AG04449 (cell line): ENCODE results near the genes SRD5A3, NMU, CEP135 and AASDH.

DNA sequence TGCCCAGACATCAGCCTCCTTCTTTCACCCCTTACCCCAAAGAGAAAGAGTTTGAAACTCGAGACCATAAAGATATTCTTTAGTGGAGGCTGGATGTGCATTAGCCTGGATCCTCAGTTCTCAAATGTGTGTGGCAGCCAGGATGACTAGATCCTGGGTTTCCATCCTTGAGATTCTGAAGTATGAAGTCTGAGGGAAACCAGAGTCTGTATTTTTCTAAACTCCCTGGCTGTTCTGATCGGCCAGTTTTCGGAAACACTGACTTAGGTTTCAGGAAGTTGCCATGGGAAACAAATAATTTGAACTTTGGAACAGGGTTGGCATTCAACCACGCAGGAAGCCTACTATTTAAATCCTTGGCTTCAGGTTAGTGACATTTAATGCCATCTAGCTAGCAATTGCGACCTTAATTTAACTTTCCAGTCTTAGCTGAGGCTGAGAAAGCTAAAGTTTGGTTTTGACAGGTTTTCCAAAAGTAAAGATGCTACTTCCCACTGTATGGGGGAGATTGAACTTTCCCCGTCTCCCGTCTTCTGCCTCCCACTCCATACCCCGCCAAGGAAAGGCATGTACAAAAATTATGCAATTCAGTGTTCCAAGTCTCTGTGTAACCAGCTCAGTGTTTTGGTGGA, 67.5 kb downstream of the PDGFRA start:
- RRBS = no CpG with 5 or more reads among the region's 8 CpGs

DNA sequence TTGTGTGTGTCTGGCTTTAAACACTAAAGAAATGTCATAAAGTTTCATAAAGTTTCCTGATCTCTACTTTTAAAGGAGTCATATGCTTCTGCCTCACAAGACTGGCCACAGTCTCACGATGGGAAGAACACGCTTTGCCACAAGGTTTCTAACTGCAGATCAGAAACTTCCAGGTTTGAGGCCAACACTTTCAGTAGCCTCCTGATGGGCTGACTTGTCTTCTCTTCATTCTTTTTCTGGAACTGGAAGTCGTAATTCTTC, 67.0 kb upstream of the KIT start:
- RRBS = no CpG with 5 or more reads among the region's 3 CpGs

GRCh38 chr4:54632917-54633425, 24.8 kb upstream of the KIT start:
- RRBS = no CpG with 5 or more reads among the region's 16 CpGs

DNA sequence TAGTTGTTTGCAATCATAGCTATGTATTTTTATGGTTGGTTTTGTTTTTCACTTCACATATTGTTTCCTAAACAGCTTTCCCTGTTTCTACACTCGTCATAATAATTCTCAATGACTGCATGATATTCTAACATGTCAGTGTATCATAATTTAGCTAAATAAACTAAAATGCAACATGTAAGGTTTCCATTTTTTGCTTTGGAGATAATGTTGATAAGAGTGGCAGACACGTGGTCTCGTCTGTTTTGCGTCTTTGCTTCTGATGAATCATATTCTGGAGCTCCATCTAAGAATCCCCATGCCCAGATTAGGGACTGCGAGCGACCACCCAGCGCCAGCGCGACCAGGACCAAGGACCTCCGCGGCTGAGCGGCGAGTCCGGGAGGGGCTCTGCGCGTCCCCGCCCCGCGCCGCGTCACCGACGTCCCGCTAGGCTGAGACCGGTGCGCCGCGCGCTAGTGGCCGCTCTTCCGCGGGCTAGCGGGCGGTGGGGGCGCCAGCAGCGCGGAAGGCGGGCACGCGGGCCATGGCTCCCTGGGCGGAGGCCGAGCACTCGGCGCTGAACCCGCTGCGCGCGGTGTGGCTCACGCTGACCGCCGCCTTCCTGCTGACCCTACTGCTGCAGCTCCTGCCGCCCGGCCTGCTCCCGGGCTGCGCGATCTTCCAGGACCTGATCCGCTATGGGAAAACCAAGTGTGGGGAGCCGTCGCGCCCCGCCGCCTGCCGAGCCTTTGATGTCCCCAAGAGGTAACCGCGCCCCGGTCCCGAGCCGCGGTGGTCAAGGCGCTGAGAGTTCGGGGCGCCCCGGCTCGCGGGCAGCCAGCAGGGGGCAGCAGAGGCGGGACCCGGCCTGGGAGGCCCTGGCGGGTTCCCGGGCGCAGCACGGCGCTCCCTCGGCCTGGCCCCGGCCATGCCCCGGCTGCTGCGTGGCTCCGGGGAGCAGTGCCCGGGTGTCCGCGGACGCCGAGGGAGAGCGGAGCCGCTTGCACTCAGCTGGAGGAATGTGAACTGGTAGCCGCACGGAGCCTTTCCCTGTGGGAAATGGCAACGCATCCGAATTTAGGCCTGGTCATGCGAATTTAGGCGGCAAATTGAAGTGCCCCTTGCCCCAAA, at the start of gene SRD5A3:
TSS of gene SRD5A3 (plus strand) at position 432 of the 1,113 bp plus-strand sequence.
- RRBS = 3% methylated on average over 24 of the region's 100 CpGs

DNA sequence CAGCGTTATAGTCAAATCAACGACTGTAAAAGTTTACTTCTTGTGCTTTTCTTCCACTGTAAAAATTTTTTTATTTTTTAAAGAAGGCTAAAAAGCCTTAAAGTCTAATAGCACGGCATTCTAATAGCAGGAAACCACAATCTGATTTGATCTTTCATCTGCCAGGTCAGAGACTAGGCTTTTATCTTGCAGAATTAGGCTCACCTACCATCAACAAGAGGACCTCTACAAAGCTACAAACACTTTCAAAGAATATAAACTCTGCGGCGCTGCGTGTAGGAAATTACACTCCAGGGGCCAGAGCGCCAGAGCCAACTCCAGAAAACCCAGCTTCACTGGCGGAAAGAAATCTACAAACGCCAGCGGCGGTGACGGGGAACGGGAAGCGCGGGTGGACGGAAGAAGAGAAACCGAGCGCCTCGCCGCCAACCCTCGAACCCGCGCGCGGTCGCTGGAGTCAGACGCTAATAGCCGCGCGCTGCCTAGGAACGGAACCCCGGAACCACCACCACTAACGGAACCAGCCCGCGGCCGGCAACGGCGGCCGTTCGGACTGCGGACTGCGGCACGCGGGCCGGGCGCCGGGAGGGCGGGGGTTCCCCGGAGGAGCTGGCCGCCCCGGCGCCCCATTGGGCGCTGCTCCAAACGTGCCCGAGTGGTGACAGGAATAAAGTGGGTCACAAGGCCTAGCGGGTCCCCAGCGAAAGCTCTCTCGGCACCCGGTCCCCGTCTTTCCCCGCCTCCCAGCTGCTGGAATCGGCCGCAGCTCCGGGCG, 1.1 kb downstream of the CLOCK start:
- RRBS = 1% methylated on average over 28 of the region's 65 CpGs

DNA sequence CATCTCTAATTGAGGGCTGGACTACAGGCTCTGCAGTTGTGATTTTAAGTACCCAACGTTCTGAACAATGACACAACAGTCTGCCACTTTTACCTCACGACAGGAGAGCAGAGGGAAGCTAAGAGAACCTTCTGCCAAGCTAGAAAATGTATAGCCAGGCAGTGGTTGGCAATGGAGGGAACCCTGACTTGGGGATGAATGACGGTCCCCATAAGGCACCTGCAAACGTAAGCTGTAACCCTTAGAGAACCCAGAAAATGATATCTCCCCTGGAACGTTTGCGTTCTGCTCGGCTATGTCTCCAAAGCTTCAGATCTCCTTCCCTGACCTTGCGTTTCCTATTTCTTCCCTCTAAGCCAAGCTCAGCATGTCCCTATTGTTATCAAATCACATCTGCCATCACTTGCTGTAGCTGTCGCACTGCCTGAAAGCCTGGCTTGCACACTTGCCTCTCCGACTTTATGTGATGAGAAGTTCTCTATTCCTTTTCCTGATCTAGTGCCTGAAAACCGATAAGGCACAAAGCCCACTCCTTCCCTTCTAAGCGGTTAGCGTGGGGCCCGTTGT, 1.0 kb downstream of the NMU start:
- RRBS = no CpG with 5 or more reads among the region's 14 CpGs

- RRBS = 2% methylated on average over 32 of the region's 79 CpGs
Measured at GRCh38 chr4:55635566-55636560, at the start of gene NMU. Gene NMU (minus strand): TSS chr4:55636298.

DNA sequence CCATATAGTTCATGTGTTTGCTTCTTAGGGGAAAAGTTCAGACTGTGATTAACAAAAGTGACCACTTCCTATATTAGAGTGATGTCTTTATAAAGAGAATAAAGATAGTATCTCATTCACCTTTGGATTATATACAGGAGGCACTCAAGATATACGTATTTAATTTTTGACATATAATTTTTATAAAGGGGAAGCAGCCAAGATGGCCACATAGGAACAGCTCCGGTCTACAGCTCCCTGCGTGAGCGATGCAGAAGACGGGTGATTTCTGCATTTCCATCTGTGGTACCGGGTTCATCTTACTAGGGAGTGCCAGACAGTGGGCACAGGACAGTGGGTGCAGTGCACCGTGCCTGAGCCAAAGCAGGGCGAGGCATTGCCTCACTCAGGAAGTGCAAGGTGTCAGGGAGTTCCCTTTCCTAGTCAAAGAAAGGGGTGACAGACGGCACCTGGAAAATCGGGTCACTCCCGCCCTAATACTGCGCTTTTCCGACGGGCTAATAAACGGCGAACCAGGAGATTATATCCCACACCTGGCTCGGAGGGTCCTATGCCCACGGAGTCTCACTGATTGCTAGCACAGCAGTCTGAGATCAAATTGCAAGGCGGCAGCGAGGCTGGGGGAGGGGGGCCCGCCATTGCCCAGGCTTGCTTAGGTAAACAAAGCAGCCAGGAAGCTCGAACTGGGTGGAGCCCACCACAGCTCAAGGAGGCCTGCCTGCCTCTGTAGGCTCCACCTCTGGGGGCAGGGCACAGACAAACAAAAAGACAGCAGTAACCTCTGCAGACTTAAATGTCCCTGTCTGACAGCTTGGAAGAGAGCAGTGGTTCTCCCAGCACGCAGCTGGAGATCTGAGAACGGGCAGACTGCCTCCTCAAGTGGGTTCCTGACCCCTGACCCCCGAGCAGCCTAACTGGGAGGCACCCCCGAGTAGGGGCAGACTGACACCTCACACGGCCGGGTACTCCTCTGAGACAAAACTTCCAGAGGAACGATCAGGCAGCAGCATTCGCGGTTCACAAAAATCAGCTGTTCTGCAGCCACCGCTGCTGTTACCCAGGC, 11.6 kb upstream of the EXOC1 start:
- RRBS = no CpG with 5 or more reads among the region's 32 CpGs

DNA sequence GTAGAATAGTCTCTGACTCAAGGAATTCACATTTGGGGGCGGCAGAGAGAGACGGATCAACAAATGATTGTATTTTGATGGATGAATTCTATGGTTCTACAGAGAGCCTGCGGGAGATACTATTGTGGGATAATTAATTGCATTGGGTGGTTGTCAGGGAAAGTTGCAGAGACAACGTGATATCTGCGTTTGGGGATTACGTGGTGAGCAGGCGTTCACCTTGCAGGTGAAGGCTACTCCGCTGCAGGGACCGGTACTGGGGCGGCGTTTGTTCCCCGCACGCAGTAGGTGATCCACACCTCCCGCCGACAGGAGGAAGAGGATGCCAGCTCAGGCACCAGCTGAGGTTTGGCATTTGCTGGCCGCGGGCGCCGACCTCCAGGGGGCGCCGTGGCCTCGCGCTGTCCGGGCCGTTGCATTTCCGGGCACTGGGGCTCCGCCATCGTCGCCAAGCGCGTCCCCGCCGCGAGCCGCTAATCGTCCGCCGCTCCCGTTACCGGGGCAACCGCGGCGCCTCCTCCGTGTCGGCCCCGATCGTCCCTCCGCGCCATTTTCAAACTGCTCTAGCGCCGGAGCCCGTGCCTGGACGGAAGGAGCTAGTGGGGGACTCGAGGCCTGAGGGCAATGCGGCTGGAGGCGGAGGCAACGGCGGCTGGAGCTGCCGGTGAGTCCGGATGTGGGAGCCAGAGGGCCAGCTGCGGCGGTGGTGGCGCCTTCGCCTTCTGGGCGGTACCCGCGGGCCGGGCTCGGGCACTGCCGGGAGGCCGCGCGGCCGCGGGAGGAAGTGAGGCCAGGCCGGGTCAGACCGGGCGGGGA, at the start of gene CEP135:
TSS of gene CEP135 (plus strand) at position 550 of the 816 bp plus-strand sequence.
- RRBS = 1% methylated on average over 48 of the region's 78 CpGs

DNA sequence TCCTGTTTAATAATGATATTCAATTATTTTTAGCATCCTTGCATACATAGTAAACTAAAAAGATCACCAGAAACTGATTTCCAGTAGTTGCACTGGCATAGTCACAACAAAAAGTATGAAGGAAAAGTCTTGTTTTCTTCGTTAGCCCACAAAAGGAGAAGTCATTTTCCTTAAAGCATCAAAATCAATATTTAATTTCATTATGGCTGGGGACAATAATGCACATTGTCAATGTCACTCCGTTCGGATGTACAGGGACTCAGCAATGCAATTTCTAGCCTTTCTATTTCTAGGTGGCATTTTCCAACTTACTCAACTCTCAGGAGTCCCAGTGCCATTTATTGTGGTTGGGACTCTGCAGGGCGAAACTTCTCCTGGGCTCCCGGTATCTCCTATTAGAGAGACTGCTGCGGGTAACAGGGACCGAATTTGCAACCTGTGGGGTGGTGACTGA, 562 bp upstream of the CRACD start:
- RRBS = no CpG with 5 or more reads among the region's 7 CpGs

DNA sequence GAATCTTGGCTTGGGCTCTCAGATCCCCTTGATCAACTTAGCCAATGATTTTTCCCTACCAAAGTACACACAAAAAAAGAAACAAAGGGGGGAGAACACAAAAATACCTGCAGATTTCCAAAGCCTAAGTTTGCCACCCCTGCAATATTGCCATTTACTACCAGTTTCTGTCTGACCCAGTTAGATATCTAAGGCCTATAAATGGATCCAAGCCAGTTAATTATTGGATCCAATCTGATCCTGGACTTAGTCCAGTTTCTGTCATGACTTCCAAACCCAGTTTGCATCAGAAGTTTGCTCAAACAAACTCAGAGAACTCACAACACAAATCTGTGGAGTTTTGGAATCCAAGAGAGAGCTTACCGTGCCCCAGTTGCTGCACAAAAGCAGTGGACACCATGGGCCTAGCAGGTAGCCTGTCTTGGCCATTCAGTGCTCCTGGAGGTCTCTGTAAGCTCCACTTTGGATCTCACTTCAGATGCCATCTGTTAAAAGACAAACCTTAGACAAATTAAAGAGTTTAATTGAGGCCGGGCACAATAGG, 163.8 kb downstream of the CRACD start:
- RRBS = no CpG with 5 or more reads among the region's 2 CpGs

DNA sequence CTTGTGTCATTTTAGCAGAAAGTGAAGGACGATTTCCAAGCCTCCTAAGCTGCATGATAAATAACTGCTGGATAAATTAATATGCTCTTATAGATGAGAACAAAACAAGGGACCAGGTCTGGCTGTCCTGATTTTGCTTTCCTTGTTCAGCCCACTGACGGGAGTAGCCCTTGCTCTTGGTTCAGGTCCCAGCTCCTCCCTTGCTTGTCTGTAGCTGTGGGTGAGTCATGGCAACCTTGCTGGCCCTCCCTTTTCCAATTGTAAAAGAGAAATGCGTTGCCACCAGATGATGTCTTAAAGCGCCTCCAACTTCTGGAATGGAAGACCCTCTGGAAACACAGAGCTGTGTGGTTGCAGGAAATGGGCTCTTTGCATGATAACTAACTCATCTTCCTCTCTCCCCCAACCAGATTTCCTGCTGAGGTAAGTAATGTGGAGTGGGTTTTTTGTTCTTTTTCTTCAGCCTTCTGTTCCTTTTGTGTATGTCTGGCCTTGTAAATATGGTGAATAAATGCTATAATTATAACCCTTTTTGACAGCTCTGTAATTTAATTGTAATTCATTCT, 167.0 kb downstream of the CRACD start:
- RRBS = no CpG with 5 or more reads among the region's 4 CpGs

- RRBS = no CpG with 5 or more reads among the region's 6 CpGs
Measured at GRCh38 chr4:56241355-56241858, 145.9 kb downstream of the AASDH start.

DNA sequence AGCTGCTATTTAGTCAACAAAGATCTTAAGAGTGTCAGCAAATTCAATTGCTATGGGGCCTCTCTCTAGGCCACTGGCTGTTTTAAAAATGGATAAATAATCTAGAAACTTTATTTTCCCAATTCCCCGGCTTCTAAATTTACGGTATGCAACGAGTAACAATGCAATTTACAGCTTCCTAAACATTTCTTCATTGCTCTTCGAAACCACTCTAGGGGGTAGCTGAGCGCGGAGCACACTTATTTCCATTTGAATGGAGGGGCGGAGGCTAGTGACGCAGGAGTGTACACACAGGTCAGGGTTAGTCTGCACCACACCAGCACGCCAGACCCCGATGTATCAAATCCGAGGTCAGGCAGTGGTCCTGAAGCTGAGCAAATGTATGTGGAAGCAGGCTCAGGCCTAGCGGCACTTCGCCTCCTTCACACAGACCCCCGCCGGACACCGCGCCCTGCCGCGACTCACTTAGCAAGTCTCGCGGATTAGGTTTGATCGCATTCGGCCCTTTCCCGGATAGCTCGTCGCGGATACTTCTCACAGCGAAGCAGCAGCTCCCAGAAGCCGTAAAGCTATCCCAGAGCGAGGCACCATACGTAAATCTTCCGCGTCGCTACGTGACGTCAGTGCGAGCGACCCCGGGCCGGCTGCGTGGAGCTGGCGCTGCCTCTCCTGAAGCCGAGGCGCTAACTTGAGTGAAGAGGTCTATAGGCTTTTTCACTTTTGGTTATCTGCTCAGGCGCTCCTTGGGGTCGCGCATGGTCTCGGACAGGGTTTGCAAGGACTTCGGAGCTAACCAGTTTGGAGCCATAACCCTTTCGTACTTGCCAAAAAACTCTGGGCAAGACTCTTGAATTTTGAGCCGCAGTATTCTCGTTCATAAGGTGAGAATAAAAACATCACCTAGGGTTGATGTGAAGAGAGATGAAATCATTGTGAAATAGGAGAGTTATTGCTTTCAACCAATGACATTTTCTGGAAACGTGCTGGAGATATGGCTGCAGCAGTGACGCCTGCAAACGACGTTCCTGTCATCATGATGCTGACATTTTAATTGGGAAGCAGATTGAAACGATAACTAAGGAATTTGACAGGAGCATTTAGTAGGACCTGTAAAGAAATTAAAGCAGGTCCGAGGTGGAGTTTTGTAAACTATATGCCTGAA, at the start of gene AASDH:
TSS of gene AASDH (minus strand) at position 595 of the 1,162 bp plus-strand sequence.
- RRBS = 2% methylated on average over 10 of the region's 58 CpGs

DNA sequence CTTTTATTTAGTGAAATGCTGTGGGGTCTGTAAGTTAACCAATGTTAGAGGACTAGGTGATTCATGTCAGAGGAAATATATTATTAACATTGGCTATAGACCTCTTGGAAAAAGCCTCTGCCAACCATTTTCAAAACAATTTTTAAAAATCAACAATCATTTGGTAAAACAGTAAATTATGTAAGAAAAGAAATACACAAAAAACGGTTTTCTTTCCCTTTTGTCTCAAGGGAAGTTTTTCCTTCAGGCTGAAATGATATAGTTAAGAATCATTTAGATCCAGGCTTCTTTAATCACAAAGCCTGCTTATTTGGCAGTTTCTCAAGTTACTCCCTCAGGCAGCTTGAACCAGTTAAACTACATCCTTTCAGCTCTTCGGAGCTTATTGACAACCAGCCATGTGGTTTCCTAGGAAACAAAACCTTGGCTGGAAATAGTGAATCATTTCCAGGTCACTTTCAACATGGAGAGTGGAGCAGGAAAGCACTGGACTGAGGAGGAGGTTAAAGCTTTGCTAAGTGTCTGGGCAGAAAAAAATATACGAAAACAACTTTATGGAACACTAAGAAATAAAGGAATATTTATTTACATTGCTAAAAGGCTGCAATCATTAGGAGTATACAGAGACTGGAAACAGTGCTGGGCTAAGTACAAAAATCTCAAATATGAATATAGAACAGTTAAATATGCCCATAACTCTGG, 22.9 kb upstream of the AASDH start:
- RRBS = no CpG with 5 or more reads among the region's 3 CpGs

DNA sequence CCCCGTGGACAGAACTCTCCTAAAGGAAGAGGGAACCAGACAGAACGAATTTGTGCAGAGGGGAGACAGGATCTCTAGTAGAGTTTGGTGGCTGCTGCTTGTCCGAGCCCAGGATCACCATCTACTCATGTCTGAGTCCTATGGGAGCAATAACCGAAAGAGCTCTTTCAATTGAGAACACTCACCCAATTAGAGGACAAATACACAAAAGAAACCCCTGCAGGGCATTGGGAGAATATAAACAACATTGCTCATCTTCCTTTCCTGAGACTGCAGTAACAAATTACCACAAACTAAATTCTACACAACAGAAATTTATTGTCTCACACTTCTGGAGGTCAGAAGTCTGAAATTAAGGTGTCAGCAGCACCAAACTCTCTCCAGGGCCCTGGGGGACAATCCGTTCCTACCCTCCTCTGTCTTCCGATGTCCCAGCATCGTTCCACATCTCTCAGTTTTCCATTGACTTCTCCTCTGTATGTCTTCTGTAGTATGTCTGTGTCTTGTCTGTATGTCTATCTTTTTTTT, 65.5 kb downstream of the SPINK2 start:
- RRBS = no CpG with 5 or more reads among the region's 7 CpGs

GRCh38 chr4:57104151-57105168, 5.7 kb downstream of the IGFBP7 start:
- RRBS = no CpG with 5 or more reads among the region's 1 CpG

DNA sequence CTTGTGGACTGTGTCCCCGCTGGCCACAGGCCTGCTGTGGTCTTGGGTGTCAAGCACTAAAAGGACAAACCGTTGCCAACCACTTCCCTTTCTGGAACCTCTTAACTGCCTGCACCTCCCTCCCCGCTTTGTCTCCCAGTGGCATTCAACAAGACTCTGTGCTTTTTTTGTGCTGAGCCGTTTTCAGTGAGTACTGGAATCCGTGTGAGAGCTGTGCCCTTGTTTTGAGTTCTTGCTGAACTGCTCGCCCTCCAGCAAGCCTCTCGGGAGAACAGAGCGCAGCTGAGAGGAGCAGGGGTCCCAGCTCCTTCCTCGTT, 630 bp upstream of the IGFBP7 start:
- RRBS = no CpG with 5 or more reads among the region's 9 CpGs

DNA sequence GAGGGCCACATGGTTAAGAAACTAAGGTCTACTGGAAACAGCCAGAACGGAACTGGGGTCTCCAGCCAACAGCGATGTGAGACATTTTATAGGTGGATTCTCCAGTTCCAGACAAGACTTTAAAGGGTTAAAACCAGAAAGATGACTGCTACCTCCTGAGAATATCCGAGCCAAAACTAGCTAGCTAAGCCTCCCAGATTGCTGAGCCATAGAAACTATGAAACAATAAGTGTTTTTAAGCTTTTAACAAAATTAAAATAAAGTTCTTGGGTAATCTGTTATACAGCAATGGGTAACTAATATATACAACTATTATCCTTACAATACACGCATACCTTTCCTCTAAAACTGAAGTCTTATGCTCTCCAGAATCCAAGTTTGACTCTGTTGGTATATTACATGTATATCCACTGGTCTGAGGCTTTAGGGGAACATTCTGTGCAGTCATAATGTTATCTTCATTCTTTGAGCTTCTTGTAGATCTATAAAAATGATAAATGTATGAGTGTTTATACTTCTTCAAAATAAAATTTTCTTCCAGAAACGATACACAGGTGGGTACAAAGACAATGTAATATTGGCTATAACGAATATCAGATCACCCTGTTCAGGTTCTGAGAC, 38.7 kb downstream of the CENPC start:
- RRBS = no CpG with 5 or more reads among the region's 6 CpGs

DNA sequence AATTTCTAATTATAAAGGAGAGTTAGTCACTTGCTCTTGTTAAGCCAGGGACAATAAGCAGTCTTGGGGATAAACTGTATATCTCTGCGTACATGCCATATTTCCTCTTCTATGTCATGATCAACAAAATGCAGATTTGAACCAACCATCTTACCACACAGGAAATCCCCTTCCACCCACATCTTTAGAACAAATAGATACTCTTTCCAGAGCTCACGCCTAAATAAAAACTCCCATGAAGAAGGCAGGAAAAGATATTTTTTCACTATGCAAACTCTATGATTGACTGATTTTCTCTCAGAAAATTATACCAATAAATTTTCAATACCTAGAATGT, 23.0 kb downstream of the STAP1 start:
- RRBS = no CpG with 5 or more reads among the region's 2 CpGs